Epithelial cell of proximal tubule (primary cell): ENCODE measurements around the genes MOAP1 and PPP4R4.

- RAMPAGE, long total RNA, result no peak
- RRBS, result 31% methylated on average over 4 of the region's 9 CpGs
These were observed 10.6 kb downstream of the MOAP1 start for GRCh38 chr14:93173983-93174595.

DNA sequence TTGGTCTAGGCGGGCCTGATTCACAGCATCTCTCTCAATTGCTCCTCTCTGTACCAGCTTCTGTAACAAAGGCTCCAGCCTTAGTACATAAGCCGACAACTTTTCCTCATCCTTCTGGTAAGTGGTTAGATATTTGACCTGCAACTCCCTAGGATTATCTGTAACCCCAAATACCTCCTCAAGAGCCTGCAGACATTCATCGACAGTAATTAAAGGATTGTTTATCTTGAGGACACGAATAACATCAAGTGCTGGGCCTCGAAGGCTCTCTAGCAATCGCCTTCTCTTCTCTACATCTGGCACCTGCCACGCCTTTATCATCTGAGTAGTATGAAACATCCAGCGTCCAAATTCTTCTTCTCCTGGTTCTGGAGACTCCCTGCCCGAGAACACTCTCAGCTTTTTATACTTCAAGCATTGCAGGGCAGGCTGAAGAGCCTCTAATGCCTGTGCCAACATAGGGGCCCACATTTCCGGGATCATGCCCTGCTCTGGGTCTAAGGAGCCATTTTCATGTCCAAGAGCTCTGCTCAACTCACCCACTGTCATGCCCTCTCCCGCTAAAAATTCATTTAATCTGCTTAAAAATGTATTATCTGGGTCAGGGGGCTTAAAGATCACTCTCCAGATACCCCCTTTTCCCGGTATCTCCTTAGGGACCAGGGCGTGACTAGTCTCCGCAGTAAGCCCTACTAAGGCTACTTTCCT lies 1.2 kb downstream of the MOAP1 start:
- RAMPAGE, long total RNA, result no peak
- RRBS, result no CpG with 5 or more reads among the region's 14 CpGs

DNA sequence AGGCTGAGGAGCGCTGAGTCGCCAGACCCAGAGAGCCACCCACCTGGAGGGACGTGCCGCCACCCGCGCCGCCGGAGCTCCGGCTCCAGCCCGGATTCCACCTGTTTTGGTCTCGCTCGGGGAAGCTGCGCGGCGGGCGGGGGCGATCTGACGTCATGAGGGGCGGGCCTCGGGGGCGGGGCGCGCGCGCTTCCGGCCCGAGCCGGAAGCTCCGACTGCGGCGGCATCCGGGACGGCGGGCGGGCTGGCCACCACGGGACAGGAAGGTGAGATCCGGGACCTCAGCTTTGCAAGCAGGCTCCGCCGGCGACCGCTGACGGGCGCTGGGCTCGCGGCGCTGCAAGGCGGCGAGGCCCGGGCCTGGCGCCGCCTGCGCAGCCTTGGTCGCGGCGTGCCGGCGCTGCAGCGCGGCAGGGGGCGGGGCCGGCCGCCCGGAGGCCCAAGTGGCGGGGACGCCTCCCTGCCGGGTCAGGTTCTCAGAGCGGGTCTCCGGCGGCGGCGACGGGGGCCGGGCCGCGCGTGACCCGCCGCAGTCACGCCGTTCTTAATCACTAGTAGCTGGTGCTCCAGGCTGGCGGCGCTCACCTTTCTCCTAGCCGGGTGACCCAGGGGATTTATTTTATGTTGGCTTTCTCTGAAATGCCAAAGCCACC lies at the start of gene MOAP1:
TSS of gene MOAP1 (minus strand) at position 131 of the 653 bp plus-strand sequence.
- RAMPAGE, long total RNA, result no peak
- RRBS, result 1% methylated on average over 46 of the region's 83 CpGs

- RAMPAGE, long total RNA, result no peak
- RRBS, result no CpG with 5 or more reads among the region's 12 CpGs
These were observed 34.1 kb downstream of the UBR7 start for GRCh38 chr14:93241116-93241691.

DNA sequence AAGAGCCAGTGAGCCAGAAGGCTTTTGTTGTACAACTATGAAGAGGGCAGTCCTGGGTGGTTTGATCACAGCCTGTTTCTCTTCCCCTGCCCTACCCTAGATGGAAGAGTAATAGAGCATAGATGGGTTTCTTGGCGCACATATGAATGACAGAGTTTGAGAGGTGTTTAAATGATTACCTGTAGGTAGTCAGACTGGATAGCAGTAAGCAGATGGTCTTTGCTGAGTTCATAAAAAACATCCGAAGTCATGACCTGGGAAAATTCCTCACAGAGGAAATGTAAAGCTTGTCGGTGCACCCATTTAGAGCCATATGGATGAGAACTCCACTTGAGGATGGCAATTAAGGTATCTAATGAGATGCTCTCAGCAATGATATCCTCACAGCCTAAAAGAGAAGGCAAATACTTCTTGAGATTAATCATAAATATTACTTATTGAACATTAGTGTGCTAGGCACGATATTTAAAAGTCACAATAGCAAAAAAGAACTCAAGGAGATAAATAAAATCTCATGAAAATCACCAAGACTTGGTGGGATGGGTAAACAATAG lies 56.6 kb downstream of the UBR7 start:
- RAMPAGE, long total RNA, result no peak
- RRBS, result no CpG with 5 or more reads among the region's 4 CpGs

GRCh38 chr14:93347258-93347935 lies 415 bp downstream of the COX8C start:
- RAMPAGE, long total RNA, result no peak
- RRBS, result 96% methylated on average over 6 of the region's 60 CpGs

DNA sequence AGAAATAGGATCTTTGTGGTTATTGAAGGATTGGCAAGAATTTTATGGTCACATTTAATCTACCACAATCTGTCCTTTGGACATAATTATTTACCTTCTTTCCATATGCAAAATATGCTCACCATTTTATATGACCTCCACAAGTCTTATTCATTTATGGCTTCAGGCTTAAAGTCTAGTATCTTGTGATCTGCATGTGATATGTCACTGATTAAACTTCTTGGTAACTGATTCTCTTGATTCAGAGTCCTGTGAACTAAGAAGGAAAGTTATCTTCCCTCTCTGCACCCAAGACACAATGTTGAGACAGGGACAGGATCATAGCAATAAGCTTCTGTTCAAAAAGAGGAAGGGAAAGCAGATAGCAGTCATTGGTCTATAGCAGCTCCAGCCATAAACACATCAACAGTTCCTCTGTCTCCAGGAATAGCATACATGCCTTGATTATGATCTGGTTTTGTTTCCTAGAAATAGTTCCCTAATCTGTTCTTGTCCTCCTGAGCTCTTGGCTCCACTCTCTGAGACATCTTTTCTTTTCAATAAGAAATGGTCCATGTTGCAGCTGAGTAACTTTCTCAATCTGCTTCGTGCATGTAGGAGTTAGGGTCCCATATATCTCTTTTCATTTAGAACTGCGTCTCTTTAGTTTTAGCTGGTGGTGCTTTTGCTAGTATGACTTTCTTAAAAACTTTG lies 103.2 kb downstream of the UNC79 start:
- RAMPAGE, long total RNA, result no peak
- RRBS, result no CpG with 5 or more reads among the region's 2 CpGs

DNA sequence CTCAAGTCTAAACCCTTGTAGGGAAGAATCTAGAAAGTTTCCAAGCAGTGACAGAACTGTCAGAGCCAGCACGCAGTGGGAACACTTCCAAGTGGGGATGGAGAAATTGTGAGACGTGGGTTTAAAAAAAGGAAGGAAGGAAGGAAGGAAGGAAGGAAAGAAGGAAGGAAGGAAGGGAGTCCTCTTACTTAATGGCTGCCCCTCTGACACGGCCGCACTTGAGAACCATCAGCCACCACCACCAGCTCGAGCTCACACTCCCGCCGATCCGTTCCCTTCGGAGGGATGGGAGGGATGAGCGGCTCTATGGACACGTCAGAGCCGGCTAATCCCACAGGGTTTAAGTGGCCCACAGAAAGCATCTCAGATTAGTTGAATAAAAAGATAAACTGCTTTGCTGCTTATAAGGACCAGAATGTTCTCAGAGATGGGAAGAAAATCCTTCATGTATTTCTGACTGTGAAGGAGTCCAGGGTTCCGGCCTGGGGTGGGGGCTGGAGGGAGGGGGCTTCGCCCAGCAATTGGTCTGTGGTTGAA lies 31.1 kb downstream of the PRIMA1 start:
- RAMPAGE, long total RNA, result no peak
- RRBS, result no CpG with 5 or more reads among the region's 14 CpGs

GRCh38 chr14:93959212-93959897 lies 17.0 kb downstream of the ASB2 start:
- RAMPAGE, long total RNA, result no peak
- RRBS, result no CpG with 5 or more reads among the region's 14 CpGs

GRCh38 chr14:93959898-93960647 lies 16.3 kb downstream of the ASB2 start:
- RAMPAGE, long total RNA, result no peak
- RRBS, result no CpG with 5 or more reads among the region's 9 CpGs

DNA sequence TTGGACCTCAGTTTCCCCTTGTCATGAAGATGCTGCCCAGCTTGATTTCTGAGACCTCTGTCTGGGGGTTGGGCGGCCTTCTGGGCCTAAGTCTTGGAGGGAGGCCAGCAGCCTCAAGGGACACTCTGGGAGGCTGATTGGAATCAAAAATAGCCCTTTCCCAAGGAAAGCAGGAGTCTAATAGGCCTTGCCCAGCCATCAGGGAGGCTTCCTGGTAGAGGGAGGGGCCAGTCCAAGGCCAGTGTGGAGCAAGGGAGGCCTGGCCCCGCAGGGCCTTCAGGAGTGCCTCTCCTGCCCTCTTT lies 6.9 kb downstream of the ASB2 start:
- RAMPAGE, long total RNA, result no peak
- RRBS, result no CpG with 5 or more reads among the region's 2 CpGs

GRCh38 chr14:94001064-94001470 lies 4.0 kb downstream of the CCDC197 start:
- RAMPAGE, long total RNA, result no peak
- RRBS, result 34% methylated on average over 4 of the region's 17 CpGs

DNA sequence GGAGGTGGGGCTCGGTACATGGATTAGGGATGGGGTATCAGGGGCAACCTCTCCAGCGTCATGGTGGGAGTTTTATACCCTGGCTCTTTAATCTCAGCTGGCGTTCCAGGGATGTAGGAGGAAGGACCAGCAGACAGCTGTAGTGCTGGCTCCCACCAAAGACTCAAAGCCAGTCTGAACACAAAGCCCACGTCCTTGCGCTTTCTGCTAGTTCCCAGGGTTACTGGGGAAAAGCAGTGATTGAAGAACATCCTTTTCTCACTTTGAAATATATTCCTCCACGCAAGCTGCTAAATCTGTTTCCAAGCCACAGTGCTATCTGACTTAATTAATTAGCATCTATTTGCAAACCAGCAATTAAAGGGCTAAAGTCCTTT lies 5.3 kb downstream of the OTUB2 start:
- RAMPAGE, long total RNA, result no peak
- RRBS, result no CpG with 5 or more reads among the region's 6 CpGs

DNA sequence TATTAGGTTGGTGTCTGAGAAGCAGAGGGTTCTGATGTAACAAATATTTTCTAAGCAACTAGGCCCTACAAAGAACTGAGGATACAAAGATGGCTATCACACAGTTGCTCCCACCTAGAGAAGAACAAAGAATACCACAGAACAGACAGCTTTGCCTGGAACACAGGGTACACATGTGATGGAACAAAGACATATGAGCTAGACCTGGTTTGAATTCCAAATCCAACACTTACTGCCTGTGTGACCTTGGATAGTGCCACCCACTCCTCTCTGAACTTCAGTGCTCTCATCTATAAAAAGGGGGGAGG lies 1.3 kb downstream of the DDX24 start:
- RAMPAGE, long total RNA, result no peak

DNA sequence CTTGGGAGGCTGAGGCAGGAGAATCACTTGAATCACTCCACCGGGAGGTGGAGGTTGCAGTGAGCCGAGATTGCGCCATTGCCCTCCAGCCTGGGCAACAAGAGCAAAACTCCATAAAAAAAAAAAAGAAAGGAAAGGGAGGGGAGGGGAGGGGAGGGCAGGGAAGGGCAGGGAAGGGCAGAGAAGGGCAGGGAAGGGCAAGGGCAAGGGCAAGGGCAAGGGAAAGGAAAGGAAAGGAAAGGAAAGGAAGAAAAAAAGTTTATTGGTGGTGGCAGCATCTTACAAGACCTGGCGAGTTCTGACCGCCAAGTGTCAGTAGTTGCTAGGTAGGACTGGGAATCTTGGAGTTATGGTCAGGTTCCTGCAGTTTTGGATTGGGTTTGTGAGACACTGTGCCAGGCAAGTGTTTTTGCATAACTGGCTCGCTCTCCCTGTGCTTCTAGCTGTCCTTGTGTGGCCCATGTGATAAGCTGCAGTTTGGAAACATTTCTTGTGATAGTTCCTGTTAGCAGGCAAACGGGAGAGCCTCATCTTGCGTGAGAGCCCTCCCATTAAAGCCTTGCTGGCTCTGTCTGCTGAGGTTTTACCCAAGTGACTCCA lies 20.1 kb downstream of the IFI27L2 start:
- RAMPAGE, long total RNA, result no peak
- RRBS, result 91% methylated on average over 1 of the region's 8 CpGs

DNA sequence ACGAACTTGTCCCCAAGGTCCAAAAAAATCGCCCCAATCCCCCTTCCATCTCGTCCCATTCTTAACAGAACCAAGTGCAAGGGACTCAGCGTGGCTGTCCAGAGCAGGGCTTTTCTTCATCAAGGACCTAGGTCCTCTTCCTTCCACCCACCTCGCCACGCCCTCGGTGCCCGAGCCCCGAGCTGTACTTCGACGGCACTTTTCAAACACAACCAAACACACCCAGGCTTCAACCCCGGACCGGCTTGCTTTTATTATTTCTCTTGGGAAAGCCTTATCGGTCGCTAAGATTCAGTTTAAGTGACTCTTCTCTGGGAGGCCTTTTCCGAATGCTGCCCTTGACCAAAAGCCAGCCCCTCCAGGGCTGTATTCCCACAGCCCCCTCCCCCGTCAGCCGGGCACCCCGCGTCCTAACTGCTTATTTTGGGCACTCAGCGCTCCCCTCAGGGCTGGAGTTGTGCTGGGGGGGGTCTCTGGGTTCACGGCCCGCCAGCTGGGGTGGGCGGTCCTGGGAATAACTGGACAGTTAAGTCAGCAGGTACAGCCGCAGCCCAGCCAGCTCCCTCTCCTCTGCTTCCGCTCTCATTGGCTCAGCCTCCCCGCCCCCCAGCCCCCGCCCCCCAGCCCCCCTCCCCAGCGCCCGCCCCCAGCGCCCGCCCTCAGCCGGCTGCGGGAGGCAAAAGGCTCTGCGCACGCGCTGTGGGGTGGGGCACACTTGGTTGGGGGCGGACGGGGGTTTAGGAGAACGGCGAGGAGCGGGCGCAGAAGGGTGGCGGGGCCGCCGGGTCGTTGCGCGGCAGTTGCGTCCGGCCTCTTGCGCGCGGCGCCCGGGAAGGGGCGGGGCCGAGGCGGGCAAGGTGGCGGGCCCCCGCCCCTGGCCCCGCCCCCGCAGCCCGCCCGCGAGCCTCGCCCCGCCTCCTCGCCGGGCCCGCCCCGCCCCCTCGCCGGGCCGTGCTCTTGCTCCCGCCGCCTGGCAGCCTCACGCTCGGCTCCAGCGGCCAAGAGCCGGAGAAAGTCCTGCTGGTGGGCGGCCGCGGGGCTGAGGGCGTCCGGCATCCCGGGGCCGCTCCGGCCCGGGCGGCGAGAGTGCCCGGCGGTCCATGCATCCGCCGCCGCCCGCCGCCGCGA lies at the start of gene PPP4R4:
TSS of gene PPP4R4 (plus strand) at position 957 of the 1,128 bp plus-strand sequence.
- RAMPAGE, long total RNA, result no peak
- RRBS, result 1% methylated on average over 27 of the region's 101 CpGs

GRCh38 chr14:94180541-94181120 lies 6.5 kb downstream of the PPP4R4 start:
- RAMPAGE, long total RNA, result no peak
- RRBS, result no CpG with 5 or more reads among the region's 3 CpGs

GRCh38 chr14:94289937-94290756 lies 2.9 kb downstream of the SERPINA10 start:
- RAMPAGE, long total RNA, result no peak
- RRBS, result no CpG with 5 or more reads among the region's 15 CpGs

DNA sequence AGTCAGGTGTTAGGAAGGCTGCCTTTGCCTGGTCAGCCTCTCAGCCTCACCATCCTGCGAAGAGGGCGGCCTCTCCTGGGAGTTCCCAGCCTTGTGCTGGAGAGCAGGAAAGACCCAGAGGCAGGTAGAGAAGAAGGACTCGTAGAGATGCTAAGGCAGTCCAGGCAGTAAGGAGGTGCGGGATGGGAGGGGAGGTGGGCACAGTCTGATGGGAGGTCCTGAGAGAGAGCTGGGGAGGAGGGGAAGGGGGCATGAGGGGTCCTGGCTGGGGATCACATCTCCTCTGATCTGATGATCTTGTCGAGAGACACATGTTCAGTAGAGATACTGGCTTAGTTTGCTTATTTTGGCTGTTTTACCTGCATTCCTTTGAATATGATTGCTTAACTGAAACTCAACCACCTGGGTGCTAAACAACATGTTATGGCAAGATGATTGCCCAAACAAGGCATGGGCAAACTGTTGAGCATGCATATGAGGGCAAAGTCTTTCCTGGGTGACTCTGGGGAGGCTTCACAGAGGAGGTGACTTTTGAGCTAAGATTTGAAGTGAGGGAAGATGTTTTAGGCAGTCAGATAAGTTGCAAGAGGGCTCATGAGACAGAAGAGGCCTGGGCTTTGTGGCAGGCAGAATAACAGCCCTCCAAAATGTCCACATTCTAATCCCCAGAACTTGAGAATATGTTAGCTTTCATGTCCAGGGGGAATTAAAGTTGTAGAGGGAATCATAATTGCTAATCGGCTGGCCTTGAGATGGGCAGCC lies 10.3 kb downstream of the SERPINA6 start:
- RAMPAGE, long total RNA, result no peak
- RRBS, result no CpG with 5 or more reads among the region's 6 CpGs

GRCh38 chr14:94321261-94322097 lies 1.7 kb downstream of the SERPINA6 start:
- RAMPAGE, long total RNA, result no peak
- RRBS, result no CpG with 5 or more reads among the region's 5 CpGs